ENCODE results near the genes KRTAP3-1 and KRT34.

DNA sequence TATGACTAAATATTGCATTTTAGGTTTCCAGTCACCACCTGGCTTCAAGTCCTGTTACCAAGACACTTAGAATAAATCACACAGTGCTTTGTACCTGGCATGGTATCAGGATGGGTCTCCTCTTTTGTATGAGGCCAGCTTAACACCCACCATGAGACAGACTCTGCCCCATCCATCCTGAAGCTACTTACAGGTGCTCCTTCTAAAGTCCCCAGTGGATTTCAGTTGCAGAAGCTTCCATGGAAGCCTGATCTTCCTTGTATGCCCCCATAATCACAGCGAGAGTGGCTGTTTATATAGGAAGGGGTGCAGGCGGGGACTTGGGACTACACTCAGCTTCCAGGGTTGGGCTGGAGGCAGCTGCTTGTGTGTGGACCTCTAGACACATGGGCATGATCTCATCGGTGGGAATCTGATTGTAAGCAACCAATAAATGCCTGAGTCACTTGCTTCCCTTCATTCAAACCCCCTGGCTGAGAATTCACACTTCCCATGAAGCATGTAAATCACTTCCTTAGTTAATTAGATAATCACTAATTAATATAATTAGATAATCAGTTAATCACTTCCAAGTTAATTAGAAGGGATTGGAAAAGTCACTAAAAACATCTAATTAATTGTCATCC is 980 bp upstream of the KRT20 start:
- PRO-cap: no peak
- RAMPAGE, long total RNA, 3 experiments: no peak in any of the 3 experiments

GRCh38 chr17:41008768-41009625 is at the start of gene KRTAP3-1:
Gene KRTAP3-1, minus strand, starts transcription at chr17:41009128.
- PRO-cap: no peak
- RAMPAGE, long total RNA, 3 experiments: no peak in any of the 3 experiments

DNA sequence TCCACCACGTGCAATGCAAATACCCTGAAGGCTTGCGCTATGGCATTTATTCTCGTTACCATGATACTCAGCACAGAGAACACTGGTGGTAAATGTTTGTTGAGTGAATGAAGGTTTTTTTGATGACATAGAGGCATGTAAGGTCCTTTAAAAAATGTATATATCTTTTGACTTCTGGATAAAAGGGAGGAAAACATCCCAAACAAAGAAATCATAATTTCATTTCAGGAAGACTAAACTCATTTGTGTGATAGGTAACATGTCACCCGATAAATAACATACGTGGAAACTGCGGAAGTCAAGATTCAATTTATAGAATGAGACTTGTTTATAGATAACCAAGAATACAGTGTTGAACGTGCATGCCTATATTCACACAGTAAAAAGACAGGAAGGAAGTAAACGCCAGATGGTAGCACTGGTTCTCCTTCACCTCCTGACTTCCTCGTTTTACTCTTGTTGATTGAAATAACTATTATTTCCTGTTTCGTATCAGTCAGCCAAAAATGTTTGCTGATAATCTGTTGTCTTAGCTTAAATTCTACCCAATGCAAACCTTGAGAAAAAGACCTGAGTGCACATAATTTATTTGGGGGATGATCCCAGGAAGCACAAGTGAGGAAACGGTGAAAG is 2.0 kb upstream of the KRTAP4-11 start:
- PRO-cap: no peak
- RAMPAGE, long total RNA, 3 experiments: no peak in any of the 3 experiments

DNA sequence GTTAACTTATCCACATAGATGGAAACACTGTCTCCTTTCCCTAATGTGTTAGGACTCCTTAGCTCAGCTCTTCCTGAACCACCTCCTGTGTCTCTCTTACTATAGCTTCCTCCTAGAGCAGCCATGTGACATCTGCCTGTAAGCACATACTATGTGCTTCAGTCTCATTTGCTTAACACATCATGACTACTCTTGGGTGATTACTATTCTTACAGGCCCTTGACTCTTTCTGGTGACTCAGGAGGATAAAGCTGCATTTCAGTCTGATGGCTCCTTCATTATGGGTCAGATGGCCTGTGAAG is 284 bp upstream of the KRTAP4-2 start:
- PRO-cap: no peak
- RAMPAGE, long total RNA, 3 experiments: no peak in any of the 3 experiments

DNA sequence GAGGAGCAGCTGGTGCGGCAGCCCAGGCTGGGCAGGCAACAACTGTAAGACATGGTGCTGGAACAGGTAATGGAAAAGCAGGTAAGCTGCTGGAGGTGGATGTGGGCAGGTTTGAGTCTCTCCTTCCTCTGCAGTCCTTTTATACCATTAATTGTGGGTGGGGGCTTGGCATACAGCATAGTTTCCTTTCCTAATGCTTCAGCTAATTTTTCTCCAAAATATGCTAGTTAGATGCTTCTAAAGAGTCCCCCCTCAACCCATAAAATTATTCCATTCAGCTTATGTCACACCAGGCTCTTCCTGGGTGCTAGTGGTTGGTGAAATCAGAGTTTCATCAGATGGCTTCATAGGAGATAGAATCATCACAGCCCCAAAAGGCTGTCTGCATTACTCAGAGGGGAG is at the start of gene KRT34:
TSS of gene KRT34 (minus strand) at position 113 of the 402 bp plus-strand sequence.
- PRO-cap: no peak
- RAMPAGE, long total RNA, 3 experiments: no peak in any of the 3 experiments

DNA sequence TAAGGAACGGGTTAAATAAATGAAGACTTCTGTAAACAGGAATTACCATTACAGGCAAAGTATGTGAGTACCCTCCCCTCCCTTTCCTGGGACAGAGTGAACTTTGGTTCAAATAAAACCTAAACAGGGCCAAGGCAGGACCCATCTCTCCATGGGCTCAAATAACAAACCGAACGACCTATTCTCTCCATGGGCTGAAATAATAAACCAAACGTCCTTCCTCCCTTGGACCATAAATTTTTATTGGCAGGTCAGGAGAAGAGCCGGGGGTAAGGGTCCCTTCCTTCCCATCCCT is 4.7 kb upstream of the KRT15 start:
- PRO-cap: no peak
- RAMPAGE, long total RNA, 3 experiments: no peak in any of the 3 experiments

GRCh38 chr17:41548414-41549682 is 20.7 kb upstream of the KRT19 start:
- PRO-cap: no peak
- RAMPAGE, long total RNA, 3 experiments: no peak in any of the 3 experiments

DNA sequence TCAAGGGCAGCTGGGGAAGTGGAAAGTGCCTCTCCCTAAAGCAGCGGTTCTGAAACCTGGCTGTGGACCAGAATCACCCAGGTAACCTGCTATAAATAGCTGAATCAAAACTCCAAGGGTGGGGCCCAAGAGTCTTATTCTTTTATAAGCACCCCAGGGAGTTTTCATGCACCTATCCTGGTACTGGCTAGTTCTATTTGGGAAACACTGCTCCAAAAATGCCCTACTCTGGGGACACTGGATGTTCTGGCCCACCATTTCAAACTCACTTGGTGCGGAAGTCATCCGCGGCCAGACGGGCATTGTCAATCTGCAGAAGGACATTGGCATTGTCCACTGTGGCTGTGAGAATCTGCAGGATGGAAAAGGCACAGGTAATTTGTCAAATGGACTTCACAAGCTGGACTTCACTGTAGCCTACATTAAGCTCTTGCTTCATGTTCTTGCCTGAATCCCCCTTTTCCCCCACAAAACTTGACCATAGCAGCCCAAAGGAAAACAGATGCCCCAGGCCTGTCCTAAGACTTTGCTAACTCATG is 1.9 kb downstream of the KRT14 start:
- PRO-cap: no peak
- RAMPAGE, long total RNA, 3 experiments: no peak in any of the 3 experiments

DNA sequence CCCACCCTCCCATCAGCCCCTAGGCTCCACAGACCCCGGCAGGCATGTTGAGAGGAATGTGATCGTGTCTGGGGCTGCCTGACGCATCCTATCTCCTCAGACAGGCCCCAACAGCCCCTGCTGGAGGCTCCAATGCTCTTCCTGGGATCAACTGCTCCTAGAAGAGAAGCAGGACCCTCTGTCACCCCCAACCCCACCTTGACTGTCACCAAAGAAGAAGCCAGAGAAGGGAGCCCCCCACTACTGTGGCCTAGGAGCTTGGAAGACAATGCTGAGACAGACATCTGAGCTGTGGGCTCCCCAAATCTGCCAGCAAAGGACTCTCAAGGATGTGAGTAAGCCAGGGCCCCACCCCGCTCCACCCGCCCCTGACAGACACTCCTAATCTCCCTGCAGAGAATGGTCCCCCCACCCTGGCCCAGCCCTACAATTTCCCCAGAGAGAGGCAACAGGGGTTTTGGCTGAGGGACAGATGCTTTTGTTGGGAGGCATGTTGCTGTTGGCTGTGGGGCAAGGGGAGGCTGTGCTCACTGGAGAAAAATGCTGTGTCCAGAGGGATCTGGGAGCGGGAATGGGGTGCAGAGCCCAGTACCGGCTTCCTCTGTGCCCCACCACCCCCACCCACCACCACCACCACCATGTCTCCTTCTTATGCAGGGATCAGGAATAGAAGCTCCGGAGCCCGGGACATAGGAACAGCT is 1.7 kb upstream of the KRT14 start:
- PRO-cap: no peak
- RAMPAGE, long total RNA, 3 experiments: no peak in any of the 3 experiments

DNA sequence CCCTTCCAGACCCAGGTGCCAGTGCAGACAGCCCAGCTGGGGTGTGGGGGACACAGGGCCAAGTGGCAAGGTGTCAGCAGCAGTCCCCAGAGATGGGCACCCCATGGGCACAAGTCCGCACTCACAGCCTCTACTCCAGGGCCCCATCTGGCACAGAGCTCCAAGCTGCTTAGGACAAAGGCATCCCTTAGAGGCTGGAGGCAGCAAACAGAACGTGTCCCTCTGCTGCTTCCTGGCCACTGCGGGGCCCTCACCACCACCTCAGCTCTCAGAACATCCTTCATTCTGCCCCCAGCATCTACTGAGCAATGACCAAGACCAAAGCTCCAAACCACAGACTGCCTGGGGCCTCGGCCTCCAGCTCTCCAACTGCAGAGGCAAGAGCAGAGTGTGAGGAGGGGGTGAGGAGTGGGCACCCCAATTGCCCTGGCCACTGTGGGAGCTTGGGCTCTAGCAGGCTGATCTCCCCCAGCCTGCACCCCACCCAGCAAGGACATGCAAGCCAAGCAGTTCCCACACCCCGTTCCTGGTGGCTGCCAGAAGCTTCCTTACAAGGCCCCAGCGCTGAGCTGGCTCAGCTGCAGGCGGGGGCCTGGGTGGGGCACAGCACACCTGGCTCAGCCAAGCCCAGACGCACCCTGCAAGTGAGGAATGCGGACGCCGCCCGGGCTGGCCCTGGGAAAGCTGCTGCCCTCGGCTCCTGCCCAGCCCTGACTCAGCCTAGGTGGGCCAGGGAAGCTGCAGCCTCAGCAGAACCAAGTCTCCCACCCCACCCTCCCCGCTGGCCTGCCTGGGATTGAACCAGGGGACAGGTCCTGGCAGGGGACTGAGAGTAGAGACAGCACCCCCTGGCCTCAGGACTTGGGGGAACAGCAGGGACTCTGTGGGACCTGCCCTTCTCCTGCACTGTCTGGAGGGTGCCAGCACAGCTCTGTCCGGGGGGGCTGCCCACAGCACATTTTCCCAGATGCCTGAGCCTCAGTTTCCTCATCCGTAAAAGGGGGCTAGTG is 29.6 kb upstream of the KRT17 start:
- PRO-cap: no peak
- RAMPAGE, long total RNA, 3 experiments: no peak in any of the 3 experiments

- PRO-cap: bidirectional peak, plus-strand start at chr17:41688890, minus-strand start at chr17:41688637
- RAMPAGE, long total RNA, 3 experiments: no peak in any of the 3 experiments
These were observed 363 bp upstream of the EIF1 start for GRCh38 chr17:41688307-41688737.

DNA sequence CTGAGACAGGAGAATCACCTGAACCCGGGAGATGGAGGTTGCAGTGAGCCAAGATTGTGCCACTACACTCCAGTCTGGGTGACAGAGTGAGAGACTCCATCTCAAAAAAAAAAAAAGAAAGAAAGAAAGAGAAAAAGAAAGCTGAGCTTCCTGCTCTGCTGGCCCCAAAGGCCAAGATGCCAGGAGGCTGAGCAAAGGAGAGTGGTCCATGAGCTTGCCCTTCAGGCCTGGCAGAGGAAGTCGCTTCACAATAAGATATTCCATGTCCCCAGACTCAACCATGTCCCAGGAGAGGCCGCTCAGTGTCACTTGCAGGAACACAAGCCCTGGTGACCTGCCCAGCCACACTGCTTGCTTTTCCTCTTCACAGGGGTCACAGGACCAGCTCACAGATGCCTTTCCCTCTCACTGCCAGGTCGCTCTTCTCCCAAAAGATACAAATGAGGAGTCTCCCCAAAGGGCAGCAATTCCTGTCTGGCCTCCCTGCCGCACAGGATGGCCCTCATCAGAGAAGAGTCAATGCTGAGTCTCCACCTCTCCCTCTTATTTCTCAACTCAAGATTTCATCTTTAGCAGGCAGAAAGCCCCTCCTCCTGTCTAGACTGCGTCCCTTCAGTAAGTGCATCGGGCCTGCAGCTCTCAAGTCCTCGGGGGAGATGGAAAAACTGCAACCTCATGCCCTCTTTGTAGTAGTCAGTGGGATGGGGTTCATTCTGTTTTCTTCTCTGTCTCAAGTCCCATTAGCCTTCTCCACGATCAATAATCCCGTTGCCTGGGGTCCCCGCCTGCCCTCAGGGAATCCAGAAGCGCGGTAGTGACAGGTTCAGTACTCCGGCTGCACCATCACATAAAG is 5.0 kb downstream of the JUP start:
- PRO-cap: no peak
- RAMPAGE, long total RNA, 3 experiments: no peak in any of the 3 experiments

DNA sequence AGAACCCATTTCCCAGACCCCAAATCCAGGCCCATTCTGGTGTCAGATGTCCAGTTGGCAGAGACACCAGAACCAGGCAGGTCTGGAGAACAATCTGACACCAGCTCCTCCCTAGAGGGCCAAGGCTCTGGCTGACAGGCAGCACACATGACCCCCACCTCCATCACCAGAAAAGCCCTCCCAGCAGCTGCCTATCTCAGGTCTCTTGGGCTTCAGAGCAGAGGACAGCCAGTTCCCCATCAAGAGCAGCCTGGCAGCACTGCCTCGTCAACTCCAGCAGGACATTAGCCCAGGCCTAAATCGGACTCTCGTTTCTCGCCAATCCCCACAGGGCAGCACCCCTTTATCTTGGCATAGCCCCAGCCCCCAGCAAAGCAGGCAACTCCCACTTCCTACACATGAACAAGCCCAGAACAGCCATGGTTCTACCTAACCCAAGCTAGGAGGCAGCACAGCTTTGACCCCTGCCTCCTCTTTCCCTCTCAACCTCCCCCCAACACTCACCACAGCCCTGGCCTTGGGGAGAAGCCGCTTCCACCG is 4.3 kb downstream of the JUP start:
- PRO-cap: unidirectional peak, plus-strand start at position 231 of the sequence
- RAMPAGE, long total RNA, 3 experiments: no peak in any of the 3 experiments

DNA sequence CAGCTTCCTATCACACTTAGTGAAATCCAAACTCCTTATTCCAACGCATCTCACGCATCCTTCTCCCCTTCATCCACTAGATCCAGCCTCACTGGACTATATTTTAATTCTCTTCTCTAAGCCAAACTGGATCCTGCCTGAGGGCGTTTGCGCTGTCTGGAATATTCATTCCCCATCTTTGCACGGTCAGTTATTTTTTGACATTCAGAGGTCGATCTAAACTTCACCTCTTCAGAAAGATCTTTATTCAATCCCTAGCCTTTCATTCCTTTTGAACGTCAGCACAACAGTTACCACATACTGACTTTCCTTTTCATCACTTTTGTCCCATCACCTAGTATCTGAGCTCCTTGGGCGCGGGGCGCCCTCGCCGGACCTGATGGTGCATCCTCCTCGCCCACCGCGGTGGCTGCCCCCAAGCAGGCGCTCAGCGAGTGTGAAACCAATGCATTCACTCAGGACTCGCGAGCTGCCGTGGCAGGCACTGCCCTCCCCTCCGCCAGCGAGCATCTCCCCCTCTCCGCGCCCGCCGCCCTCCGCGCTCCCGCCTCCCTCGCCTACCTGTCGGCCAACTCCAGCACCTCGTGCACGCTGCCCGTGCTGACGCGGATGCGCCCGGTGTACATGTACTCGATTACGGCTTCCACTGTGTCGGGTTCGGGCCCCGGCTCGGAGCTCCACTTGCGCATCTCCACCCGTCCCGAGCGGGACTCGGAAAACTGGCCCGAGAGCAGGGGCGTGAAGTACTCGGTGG is 781 bp downstream of the KLHL11 start:
- PRO-cap: unidirectional peak, plus-strand start at position 598 of the sequence
- RAMPAGE, long total RNA, 3 experiments: no peak in any of the 3 experiments

DNA sequence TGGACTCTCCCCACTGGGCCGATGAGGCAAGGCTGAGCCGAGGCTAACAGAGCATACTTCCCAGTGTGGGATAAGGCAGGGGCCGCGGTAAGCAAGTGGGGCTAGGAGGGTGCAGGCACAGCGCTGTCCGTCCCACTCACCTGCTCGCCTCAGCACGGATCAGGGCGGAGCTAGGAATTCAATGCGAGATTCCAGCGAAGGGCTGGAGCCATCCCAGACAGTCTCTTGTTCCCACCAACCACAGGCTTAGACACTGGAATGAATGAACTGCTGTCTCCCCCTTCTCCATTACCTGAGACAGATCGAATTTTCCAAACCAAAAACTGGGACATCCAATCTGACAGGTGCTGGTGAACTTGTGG is 728 bp upstream of the ACLY start:
- PRO-cap: no peak
- RAMPAGE, long total RNA, 3 experiments: no peak in any of the 3 experiments

- PRO-cap: no peak
- RAMPAGE, long total RNA, 3 experiments: no peak in any of the 3 experiments
These were observed 11.6 kb downstream of the CNP start for GRCh38 chr17:41978271-41978579.

GRCh38 chr17:41996889-41997367 is 20.3 kb downstream of the DNAJC7 start:
- PRO-cap: no peak
- RAMPAGE, long total RNA, 3 experiments: no peak in any of the 3 experiments

GRCh38 chr17:42021374-42021881 is 1.5 kb downstream of the NKIRAS2 start:
- PRO-cap: no peak
- RAMPAGE, long total RNA, 3 experiments: no peak in any of the 3 experiments

- PRO-cap: no peak
- RAMPAGE, long total RNA, 3 experiments: no peak in any of the 3 experiments
These were observed 2.5 kb downstream of the NKIRAS2 start for GRCh38 chr17:42022224-42022867.

DNA sequence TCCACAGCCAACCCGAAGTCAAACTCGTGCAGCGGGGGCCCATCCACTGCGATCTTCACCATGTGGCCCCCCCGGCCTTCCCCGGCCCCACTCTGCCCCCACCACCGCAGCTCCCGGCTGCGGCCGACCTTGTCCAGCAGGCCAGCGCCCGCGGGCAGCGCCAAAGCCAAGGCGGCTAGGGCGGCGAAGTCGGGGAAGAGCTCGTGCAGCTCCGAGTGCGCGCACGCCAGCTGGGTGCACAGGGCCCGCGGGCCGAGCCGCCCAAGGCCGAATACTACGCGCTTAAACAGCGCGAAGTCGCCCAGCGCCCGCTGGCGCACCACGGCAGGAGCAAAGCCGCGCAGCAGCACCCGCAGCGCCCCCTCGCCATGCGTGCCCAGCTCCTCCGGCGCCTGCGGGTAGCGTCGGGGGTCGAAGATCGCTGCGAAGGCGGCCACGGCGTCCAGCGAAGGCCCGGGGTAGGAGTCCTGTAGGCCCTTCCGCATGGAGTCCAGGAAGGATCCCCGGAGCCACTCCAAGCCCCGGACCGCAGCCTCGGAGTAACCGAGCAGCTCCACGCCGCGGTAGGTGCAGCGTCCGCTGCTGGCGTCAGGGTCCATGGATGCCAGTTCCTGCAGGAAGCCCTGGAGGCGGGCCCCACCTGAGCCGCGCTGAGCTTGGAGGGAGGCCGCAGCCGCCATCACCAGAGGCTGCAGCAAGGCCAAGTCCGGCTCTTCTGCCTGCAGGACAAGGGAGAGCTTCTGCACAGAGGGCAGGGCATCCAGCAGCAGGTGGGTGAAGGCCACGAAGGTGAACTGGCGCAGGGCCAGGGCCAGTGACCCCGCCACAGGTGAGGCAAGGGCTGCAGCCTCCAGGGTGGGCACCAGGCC is 10.4 kb downstream of the C17orf113 start:
- PRO-cap: no peak
- RAMPAGE, long total RNA, 3 experiments: no peak in any of the 3 experiments